Cardiac septum (tissue), 1 donor: ENCODE data around the gene CBLN1.

DNA sequence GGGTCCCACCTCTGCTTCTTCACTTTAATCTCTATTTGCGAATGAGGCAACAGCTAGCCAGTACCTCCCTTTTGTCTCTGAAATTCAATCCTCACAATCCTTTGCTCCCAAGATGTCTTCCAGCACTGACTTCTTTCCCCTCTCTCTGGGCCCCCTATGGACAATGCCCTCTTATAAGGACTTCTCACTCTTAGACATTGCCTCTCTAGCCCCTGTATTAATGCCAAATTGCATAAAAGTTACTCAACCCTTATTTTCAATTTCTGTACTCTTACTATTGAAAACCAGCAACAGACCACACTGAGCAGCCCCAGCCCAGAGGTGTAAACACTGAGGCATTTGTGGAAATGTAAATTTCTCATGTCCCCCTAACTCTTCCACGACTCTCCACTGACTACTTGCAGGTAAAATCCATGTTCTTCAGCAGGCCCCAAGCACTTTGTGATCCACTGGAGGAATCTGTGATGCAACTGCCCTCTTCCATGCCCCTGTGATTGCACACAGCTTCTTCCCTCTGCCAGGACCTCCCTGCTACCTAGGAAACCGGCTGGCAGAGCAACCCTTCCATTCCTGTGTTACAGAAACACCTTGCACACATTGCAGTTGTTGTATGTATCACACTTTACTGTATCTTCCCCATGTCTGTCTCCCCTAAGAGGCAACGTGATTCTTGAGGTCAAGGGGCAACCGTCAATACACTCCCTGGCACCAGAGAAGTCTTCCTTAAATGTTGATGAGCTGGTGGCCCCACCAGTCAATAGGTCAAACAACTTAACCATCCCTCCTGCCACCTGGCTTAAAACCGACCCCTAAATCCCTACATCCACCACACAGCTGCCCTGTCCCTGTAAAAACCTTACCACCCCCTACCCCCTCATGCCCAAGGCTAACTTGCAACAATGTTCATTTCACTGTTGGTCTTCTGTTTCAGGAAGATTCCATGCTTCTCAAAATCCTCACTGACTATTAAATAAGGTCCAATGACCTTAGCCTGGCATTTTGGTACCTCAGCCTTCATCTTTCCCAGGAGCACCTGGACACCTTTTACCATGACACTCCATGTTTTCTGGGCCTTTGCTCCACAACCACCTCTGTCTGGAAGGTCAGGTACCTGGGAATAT is 4.2 kb downstream of the N4BP1 start:
- PRO-cap: no peak

GRCh38 chr16:49281725-49282765 is at the start of gene CBLN1:
Gene CBLN1 (minus strand): TSS chr16:49281838.
- PRO-cap: bidirectional peak, plus-strand start at chr16:49282062, minus-strand start at chr16:49281796; unidirectional peak, plus-strand start at chr16:49282482

GRCh38 chr16:49491520-49492205 is 118.1 kb downstream of the C16orf78 start:
- PRO-cap: no peak

GRCh38 chr16:49575135-49575973 is 201.8 kb downstream of the C16orf78 start:
- PRO-cap: no peak

DNA sequence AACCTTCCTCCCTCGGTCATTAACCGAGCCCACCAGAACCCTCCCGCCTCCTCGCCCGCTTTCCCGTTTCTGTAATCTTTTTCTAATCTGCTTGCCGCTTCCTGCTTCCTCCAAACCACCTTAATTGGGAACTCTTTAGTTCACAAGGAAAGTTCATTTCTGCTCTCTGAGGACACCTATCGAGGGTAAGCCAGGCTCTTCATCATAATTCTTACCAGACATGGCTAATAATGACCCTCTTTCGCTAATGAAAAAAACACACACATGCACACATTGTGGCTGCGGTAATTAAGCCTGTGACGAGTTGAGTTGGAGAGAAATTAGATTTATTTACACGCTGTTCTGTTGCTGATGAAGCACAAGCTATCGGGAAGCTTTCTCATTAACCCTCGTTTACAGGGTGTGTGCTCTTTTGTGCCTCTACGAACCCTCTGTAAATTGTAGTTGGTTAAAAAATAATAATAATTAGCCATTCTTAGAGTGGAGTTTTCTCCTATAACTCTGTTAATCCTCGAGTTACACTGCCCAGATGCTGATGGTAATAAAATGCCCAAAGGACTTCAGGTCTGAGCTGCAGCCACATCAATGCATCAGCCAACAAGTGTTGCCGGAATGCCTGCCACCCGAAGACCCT is 100.5 kb downstream of the ZNF423 start:
- PRO-cap: unidirectional peak, minus-strand start at position 71 of the sequence

GRCh38 chr16:49859072-49860002 is 3.4 kb upstream of the ZNF423 start:
- PRO-cap: bidirectional peak, plus-strand start at chr16:49859394, minus-strand start at chr16:49859265

DNA sequence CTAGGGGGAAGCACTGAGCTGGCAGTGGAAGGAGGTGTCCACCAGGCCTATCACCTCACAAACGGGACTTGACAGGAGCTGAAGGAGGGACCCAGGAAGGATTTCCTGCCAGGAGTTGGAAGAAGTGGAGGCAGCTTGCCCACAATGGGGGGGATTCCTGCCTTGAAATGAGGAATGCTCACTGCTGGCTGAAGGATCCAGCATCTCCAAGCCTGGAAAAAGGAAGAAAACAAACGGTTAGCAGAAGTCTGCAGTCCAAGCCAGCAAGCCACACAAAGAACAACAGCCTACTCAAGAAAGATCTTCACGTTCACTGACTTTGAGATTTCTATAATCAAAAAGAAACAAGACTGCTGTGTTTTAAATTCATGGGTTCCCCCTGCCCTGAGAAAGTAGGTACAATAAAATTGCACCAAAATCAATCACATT is 67.0 kb upstream of the CNEP1R1 start:
- PRO-cap: no peak

DNA sequence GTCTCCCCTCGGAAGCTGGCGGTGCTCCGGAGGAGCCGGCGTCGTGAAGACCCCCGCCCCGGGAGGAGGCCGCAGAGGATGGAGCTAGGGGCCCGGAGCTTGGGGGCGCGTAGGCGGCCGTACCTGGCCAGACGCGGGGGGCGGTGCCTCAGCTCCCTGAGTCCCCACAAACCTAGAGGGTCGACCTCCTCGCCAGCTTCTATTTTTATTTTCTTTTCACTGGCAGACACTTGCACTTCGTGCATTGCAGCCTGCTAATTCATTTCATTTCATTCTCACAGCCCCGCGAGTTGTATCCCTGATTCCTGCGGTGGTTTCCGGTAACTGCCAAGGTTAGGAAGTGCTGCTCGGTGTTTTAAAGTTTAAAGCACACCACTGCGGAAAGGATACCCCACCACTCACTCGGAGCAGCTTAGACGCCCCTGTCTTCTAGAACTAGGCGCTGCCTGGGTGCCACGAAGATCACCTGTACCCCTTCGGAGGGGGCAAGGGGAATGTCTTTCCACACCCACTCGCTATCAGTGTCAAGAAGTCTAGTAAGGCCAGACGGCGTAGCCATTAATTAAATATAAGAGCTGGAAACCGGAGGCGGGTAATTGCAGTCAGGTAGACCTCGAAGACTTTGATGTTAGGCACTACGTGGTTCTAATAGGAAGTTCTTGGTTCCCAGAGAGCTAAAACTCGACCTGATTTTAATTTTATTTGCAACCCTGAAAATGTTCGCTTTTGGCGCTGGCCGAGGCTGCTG is 519 bp downstream of the CNEP1R1 start:
- PRO-cap: no peak

- PRO-cap: no peak
These were observed 49.6 kb downstream of the TENT4B start for GRCh38 chr16:50202598-50203232.

GRCh38 chr16:50284222-50285007 is 18.1 kb downstream of the ADCY7 start:
- PRO-cap: no peak

GRCh38 chr16:50314006-50315191 is 48.0 kb downstream of the ADCY7 start:
- PRO-cap: no peak

GRCh38 chr16:50591672-50592924 is 43.9 kb downstream of the NKD1 start:
- PRO-cap: no peak

DNA sequence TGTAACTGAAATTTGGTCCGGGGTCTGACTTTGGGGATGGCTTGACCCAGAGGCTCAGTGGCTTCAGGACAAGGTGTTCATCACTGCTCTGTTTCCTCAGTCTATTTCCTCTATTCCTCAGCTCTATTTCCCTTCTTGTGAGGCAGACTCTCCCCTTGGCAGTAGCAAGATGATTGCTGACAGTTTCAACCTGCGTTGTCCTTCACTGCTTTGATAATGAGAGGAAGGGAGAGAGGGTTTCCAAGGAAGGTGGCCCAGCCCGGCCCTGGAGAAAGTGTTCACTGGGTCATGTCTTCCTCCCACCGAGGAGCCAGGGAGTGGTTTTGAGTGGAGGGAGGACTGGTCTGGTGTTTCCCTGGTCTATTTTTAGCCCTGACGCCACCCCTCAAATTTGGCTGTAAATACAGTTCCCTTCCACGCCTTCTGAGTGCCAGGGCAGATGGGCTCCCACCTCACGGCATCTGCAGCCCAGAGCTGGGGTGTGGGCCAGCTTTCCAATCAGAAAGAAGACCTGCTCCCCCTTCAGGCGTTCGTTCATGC is 53.9 kb downstream of the SNX20 start:
- PRO-cap: no peak

GRCh38 chr16:50664942-50665781 is 15.9 kb downstream of the SNX20 start:
- PRO-cap: unidirectional peak, minus-strand start at chr16:50665451

DNA sequence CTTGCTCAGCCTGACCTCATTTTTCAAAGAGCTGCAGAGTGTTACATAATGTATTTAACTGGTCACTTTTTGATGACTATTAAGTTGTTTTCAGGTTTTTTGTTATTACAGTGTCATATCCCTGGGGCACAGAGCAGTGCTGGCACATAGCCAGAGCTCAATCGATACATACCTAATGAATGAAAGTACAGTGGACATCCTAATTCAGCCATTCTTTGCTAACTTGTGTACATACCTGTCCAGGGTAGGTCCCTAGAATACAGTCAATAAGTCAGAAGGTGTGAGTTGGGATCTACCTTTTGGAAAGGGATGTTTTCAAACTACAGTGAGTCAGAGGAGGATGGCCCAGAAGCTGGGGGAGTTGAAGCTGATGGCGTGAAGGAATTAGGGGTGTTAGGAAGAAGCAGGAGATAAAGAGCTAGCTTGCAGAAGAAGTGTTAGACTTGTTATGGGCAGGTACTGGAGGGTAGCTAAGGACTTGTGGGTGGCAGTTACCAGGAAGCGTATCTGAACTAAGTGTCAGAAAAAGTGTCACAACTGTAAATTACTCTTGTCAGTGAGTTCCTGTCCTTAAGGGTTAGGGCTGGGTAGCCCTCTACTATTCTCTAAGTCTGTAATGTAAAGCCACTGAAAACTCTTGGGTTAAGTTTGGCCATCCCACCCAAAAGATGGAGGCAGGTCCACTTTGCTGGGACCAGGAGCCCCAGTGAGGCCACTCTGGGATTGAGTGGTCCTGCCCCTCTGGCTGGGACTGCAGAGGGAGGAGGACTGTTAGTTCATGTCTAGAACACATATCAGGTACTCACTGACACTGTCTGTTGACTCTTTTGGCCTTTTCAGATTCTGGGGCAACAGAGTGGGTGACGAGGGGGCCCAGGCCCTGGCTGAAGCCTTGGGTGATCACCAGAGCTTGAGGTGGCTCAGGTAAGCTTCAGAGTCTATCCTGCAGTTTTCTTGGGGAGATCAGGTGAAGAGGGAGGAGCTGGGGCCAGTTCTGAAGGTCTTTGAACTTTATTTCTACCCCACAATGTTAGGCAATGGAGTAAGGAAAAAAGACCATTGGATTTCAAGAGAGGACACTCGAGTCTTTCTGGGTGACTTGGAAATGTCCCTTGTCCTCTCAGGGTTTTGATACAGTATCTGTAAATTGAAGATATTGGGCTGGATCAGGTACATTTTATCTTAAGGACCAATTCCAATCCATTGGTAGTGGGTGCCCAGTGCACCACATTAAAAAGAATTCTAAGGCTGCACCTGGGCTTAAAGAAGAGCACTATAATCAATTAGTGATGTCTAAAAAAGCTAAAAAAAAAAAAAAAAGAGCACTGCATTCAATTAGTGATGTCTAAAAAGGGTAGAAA is 19.6 kb upstream of the CYLD start:
- PRO-cap: no peak

DNA sequence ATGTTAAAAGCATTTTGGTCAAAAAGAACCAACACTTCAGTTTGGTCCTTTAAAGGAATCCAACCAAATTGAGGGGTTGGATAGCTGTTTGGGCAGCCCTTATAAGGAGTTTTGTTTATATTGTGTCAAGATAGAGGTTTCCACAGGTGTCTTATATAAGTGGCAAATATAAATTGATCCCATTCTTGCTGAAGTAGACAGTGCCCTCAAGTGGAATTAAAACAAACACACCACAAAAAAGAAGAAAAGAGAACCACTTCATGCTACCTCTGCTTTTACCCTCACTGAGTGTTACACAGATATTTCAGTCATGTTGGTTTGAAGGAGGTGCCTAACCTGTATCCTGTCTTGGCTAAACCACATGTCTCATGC is 5.7 kb downstream of the CYLD start:
- PRO-cap: no peak

- PRO-cap: no peak
These were observed 99.2 kb downstream of the CYLD start for GRCh38 chr16:50841059-50841575.

DNA sequence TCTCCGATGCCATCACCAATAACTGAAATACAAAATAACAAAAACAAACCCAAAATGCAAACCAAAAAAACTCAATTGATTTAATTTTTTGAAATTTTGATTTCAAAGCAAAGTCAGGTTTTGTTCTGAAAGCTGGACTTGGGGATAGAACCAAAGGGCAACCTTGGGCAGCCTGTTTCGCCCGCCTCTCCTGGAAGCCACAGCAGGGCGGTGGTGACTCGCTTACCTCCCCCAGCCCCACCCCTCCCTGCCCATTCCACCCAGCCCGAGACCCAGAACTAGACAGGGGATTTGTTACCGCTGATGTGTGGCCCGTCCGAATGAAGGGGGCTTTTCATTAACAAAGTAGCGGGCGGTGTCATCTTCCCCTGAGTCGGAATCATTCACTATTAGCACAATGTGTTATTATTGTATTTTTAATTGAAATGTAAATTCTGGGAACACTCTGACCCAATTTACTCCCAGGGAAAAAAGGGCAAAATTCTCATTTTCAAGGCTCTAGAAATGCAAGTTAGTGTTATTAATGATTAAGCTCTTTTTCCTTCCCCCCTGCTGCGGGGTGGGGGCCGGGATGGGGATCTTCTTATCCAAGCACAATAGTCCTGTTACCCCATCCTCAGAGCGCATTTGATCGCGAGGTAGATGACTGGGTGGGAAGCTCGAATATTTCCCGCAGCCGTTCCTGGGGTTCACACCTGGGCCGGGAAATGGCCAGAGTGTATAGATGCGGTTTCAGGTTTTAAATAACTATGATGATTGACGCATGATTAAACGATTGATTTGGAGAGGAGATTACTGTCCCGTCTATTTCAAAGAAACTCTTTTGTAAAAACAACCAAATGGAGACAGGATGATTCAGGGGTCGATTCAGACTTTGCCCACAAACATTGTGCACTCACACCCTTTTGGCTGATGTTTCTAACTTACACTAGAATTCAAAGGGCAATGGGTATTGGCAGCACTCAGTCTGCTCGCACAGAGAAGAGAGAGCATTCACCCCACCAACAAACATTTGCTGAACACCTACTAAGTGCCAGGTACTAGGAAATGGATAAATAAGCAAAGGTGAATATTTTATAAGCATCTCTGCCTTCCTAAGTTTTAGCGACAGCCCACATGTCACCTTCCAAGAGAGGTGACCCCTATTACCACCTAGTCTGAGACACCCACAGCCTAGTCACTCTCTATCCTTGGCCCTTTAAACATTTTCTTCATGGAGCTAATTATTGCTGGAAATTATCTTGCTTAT is 55.2 kb downstream of the SALL1 start:
- PRO-cap: no peak

DNA sequence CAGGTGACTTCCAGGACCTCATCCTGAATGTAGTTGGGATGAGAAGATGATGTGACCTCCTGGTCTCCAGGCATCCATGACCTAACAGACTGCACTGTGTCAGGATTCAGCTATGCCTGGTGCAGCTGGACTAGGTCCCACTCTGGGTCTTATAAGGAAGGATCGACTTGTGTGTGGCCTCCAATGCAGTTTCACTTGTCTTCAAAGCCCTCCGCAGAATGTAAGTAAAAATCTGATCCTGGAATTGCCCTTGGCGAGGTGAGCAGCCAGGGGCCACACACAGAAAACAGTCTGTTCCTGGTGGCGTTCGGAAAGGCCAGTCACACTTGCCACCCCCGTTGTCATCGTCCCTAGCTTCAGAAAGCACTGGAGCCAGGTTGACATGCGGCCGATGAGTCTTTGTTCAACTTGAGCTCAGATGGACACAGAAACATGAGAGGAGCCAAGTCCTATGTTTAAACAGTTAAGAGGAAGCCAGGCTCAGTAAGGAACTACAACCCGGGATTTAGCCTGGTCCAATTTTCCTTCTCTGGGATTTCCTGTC is 19.6 kb downstream of the SALL1 start:
- PRO-cap: no peak

GRCh38 chr16:51137056-51137616 is 13.9 kb downstream of the SALL1 start:
- PRO-cap: no peak